Brain (tissue), 1 donor: ENCODE data around the gene ZNF43.

- RRBS, result no CpG with 5 or more reads among the region's 23 CpGs
Measured at GRCh38 chr19:20660394-20660930, 909 bp downstream of the ZNF626 start.

DNA sequence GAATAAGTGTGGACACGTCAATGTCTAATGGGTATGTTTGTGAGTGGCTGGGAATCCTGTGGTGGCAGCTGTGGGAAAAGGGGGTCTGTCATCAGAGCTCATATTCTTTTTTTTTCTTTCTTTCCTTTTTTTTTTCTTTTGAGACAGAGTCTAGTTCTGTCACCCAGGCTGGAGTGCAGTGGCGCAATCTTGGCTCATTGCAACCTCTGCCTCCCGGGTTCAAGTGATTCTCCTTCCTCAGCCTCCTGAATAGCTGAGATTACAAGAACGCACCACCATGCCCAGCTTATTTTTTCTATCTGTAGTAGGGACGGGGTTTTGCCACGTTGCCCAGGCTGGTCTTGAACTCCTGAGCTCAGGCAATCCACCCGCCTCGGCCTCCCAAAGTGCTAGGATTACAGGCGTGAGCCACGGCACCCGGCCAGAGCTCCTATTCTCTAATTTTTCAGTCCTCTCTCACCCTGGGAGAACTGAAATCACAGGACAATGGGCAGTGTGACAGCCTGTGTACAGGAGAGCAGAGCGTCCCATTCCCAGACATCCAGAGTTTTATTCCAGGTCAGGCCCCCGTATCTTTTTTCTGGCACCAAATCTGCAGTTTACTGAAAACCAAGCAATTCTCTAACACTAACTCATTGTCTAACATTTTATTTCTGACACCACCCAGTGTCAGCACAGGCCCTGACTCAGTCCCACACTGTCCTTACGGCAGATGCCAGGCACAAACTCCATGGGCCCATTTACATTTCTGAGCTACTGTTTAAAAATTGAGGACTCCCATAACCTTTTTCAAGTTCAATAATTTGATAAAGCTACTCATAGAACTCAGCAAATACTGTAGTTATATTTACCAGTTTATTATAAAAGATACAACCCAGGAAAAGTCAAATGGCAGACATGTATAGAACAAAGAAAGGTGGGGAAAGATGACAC, 6.8 kb downstream of the ZNF708 start:
- RRBS, result no CpG with 5 or more reads among the region's 14 CpGs

DNA sequence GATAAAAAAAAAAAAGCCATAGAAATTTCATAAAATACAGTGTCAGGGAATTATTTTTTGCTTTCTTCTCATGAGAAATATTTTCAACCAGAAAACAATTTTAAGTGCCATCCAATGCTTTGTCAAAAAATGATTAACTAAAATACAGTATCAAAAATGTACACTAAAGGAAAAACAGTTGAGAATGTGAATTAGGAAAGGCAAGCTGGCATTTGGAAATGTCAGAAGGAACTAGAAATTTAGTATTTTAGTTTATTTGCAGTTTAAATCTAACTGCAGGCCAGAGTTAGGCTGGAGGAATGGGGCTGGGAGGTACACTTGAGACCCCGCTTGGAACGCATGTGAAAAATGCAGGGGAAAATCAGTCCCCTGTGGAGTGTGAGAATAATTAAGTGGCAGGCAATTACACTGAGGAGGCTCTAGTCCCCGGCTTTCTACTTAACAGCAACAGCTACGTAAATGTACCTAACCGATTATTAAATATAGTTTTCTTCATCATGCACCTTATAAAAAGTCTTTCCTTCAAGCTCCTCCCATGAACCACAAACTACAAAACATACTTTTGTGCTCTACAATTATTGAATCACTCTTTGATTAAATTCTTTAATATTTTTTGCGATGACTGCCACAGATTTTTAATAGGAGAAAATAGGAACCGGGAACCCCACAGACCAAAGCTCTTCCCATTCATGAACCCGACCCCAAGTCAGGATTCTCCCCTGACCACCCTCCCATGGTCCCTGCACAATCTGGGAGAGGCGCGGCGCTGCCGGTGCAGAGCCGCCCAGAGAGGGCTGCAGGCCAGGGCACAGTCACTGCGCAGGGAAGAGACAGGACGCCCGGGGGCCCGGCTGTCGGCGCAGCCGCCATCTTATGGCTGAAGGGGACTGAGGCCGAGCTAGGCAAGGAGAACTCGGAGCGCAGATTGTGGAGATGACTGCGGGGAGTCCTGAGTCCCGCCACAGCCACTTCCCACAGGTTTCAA, 735 bp downstream of the ZNF708 start:
- RRBS, result under 1% methylated on average over 5 of the region's 25 CpGs

- RRBS, result no CpG with 5 or more reads among the region's 3 CpGs
Measured at GRCh38 chr19:21510575-21510965, 5.2 kb downstream of the ZNF429 start.

GRCh38 chr19:21567518-21568455, 62.4 kb downstream of the ZNF429 start:
- RRBS, result no CpG with 5 or more reads among the region's 14 CpGs

GRCh38 chr19:21593753-21594309, 88.4 kb downstream of the ZNF429 start:
- RRBS, result no CpG with 5 or more reads among the region's 4 CpGs

GRCh38 chr19:21835729-21836457, at the start of gene ZNF43:
TSS of gene ZNF43 (minus strand) at chr19:21836182.
- RRBS, result 1% methylated on average over 10 of the region's 35 CpGs

DNA sequence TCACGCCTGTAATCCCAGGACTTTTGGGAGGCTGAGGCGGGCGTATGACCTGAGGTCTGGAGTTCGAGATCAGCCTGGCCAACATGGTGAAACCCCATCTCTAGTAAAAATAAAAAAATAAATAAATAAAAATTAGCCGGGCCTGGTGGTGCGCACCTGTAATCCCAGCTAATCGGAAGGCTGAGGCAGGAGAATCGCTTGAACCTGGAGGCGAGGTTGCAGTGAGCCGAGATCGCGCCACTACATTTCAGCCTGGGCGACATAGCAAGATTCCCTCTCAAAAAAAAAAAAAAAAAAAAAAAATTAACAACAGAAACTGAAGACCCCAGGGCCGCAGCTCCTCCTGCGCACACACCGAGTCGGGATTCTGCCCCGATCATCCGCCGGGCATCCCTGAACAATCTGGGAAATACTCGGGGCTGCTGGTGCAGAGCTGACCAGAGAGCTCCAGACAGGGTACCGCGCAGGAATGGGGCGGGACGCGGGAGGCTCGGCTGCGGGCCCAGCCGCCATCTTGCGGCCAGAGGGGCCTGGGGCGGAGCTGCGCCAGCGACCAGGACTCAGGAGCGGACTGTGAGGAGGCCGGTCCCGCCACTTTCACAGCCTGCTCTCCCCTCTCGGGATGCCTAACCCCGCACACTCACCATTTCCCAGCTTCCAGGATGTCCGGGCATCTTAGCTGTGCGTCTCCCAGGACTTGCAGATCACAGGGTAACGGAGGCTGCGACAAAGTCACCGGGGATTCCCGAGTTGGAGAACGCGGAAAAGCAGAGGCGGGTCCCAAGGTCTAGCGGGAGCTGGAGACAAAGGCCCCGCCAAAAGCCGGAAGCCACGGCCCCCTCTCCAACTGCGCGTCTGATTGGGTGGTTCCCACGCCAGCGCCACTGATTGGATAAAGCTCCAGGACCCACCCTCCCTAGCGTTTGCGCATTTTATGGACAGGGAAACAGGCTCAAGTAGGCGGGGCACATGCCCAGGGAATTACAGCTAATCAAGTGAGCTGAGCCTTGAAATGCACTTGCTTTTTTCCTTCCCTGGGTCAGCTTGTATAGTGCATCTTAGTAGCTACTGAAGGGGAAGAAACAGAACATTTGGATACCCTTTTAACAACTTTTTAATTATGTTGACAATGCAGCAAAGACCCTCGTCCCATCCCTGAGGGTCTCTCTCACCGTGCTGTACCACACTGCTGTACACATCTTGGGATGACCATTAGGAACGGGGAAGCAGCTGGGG, 15.7 kb upstream of the ZNF43 start:
- RRBS, result 1% methylated on average over 11 of the region's 61 CpGs

- RRBS, result no CpG with 5 or more reads among the region's 1 CpG
Measured at GRCh38 chr19:22028594-22028943, 17.8 kb upstream of the ZNF208 start.

DNA sequence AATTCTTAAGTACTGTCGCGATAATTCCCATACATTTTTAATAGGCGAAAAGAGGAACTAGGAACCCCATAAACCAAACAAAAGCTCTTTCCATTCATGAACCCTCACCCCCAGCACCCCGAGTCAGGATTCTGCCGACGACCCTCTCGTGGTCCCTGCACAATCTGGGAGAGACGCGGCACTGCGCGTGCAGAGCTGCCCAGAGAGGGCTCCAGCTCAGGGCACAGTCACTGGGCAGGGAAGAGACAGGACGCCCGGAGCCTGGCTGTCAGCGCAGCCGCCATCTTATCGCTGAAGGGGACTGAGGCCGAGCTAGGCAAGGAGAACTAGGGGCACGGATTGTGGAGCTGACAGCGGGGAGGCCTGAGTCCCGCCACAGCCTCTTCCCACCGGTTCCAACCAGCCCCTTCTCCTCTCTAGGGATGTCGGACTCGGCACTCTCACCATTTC, 370 bp downstream of the ZNF98 start:
- RRBS, result no CpG with 5 or more reads among the region's 23 CpGs

DNA sequence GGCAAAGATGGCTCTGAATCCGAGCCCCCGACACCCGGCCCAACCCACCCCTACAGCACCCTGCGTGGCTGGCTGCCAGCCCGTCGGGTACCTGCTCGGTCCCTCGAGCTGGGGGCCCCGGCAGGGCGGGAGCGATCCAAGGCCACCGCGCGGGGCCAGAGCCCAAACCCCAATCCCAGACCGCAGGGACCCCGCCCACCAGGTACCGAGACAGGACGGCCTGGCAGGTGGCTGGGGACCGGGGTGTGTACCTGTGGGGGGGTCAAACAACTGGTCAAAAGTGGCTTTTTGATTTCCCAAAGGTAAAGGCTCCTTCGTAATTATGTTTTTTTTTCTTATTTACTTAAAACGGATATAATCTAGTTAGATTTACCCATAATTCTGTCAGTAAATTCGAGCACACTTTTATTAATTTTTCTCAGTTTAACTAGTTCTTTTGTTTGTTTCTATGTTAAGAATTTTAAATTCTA, 6.4 kb upstream of the ZNF98 start:
- RRBS, result 4% methylated on average over 8 of the region's 22 CpGs

GRCh38 chr19:22596093-22596541, 38.0 kb upstream of the ZNF492 start:
- RRBS, result no CpG with 5 or more reads among the region's 19 CpGs

DNA sequence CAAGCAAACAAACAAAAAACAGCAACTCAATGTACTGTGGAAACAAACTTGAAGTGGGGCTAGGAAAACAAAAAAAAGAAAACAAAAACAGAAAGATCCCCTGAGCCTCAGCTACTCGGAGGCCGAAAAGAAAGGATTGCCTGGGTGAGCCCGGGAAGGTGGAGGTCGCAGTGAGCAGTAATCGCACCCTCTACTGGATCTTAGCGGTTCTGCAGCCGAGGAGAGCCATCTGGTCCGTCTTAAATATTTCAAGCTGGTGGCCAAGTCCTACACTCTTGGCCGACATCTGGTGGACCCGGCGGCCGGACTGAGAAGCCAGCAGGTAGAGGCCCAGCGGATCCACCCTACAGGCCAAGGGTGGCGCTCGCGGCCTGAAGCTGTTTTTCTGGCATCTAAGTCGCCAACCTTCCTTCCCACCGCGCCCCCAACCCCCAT, 46.6 kb upstream of the ZNF730 start:
- RRBS, result no CpG with 5 or more reads among the region's 19 CpGs

DNA sequence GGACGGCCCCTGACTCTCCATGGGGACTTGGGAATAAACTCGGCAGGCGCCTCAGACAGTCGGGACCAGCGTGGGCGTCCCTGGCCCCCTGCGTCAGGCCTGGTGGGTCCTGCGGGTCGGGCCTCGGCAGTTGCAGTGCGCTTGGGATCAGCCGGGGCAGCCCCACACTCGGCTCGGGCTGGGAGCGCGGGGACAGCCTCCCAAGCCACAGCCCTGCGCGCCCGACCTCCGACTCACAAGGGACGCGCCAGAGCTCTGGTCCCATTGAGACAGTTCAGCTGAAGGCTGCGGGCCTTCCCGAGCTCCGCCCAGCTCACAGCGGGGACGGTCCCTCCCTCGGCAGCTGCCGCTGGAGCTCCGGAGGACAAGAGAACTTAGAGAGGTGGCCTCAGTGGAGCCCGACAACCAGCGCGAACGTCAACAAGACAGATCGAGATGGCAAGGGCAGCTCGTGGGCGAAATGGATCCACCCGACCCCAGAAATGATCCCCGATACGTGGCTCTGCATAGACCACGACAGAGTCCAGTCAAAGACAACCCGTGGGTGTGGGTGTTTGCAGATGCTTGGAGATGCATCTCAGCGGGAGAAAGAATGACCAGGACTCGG, 45.6 kb upstream of the ZNF730 start:
- RRBS, result 13% methylated on average over 4 of the region's 44 CpGs

DNA sequence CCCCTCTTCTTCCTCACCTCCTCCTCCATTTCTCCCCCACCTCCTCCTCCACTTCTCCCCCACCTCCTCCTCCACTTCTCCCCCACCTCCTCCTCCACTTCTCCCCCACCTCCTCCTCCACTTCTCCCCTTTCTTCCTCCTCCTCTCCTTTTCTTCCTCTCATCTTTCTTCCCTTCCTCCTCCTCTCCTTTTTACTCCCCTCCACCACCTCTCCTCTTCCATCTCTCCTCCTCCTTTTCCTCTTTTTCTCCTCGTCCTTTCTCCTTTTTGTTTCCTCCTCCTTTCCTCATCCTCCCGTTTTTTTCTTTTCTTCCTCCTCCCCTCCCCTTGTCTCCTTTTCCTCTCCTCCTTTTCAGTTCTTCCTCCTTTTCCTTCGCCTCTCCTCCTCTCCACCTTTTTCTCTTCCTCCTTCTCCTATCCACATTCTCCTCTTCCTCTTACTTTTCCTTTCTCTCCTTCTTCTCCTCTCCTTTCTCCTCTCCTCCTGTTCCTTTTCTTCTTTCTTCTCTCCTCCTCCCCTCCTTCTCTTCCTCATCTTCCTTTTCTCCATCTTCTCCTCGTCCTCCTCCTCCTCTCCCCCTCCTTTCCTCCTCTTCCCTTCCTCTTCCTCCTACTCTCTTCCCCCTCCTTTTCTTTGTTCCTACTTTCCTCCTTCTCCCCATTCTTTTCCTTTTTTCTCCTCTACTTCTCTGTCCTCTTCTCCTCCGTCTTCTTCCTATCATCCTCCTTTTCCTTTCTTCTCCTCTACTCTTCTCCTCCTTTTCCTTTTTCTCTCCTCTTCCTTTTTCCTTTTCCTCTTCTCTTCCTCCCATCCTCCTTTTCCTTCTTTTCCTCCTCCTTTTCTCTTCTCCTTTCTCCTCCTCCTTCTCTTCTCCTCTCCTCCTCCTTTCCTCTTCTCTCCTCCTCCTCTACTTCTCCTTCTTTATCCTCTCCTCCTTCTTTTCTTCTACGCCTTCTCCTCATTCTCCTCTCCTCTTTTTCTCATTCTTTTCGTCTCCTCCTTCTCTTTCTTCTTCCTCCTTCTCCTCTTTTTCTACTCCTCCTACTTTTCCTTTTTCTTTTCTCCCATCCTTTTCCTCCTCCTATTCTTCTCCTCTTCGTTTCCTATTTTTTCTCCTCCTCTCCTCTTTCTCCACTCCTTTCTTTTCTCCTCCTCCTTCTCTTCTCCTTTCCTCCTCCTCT, 72.1 kb downstream of the ZNF91 start:
- RRBS, result no CpG with 5 or more reads among the region's 8 CpGs

GRCh38 chr19:23467707-23468132, 72.4 kb upstream of the ZNF91 start:
- RRBS, result no CpG with 5 or more reads among the region's 1 CpG

DNA sequence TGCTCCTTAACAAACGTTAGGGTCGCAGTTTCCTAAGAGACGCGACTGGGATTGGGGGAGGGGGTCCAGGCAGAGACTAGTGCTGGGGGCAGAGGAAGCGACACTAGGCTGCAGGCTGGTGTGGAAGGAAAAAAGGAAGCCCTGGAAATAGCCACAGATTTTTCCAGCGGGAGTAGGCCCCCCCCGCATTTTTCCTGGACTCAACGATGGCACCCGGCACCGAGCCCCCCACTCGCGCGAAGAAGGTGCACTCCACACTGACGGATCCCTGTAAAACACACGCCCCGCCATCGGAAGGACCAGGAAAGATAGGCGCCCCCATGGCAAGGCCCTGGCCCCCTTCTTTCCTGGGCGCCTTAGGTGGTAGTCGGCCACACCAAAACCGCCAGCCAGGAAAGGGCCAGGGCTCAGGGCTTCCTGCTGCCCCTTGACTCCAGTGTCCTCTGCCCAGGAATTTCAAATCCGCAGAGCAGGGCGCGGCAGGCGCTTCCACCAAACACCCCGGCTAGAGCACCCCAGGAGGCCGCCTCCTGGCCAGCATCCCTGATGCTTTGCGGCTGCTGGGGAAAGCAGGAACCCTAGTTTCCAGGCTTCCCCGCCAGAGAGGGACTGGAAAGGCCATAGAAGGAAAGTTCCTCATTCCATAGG, 57.4 kb downstream of the ZNF726 start:
- RRBS, result no CpG with 5 or more reads among the region's 29 CpGs

GRCh38 chr19:24018653-24019264, 68.2 kb upstream of the ZNF254 start:
- RRBS, result no CpG with 5 or more reads among the region's 11 CpGs

DNA sequence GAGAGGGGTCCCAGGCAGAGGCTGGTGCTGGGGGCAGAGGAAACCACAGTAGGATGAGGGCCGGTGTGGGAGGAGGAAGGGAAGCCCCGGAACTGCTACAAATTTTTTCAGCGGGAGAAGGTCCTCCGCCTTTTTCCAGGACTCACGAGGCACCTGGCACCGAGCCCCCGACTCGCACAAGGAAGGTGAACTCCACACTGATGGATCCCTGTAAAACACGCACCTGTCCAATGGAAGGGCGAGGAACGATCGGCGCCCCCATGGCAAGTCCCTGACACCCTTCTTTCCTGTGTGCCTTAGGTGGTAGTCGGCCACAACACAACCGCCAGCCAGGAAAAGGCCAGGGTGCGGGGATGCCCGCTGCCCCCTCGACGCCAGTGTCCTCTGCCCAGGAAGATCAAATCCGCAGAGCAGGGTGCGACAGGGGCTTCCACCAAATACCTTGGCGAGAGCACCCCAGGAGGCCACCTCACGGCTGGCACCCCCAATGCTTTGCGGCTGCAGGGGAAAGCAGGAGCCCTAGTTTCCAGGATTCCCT, 91.1 kb downstream of the ZNF254 start:
- RRBS, result no CpG with 5 or more reads among the region's 24 CpGs

GRCh38 chr19:27900890-27901363, 1312.0 kb downstream of the UQCRFS1 start:
- RRBS, result no CpG with 5 or more reads among the region's 2 CpGs